Peripheral blood mononuclear cell (primary cell): ENCODE measurements around the genes ATP6V0D1, SLC12A4, DPEP3 and DPEP2.

DNA sequence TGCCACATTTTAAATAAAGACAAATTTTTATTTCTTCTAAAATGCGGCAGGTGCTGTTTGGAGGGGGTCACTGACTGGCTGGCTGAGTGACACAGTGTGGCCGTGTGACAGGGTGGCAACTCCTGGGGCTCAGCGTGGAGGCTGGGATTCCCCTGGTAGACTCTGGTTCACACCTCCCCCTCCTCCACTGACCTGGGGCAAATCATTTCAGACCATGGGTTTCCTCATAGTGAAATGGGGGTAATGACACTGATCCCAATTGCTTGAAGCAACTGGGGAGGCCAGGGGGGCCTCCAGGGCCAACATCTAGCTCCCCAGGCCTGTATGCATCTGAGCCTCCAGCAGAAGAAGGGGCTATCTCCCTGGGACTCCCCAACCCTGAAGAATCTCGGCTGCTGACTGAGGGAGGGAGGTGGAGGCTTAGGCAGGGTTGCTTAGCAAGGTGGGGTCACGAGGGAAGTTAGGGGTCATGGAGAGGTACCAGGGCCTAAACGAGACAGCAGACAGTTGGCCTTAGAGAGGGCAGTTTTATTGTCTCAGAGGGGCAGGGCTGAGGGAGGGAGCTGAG, 6.7 kb downstream of the HSD11B2 start:
- PRO-cap, 8 experiments, result peak in 2 of 8 experiments; most common minus-strand start position 161 of the sequence (in 1)

- PRO-cap, 8 experiments, result peak in 8 of 8 experiments; most common plus-strand start chr16:67481404 (in 6); most common minus-strand start chr16:67481145 (in 5)
Observed at GRCh38 chr16:67480747-67481628, at the start of gene ATP6V0D1. ATP6V0D1 (minus strand) TSS chr16:67481157.

GRCh38 chr16:67548565-67549142, 13.7 kb upstream of the CTCF start:
- PRO-cap, 8 experiments, result peak in 1 of 8 experiments; most common plus-strand start chr16:67548618 (in 1)

DNA sequence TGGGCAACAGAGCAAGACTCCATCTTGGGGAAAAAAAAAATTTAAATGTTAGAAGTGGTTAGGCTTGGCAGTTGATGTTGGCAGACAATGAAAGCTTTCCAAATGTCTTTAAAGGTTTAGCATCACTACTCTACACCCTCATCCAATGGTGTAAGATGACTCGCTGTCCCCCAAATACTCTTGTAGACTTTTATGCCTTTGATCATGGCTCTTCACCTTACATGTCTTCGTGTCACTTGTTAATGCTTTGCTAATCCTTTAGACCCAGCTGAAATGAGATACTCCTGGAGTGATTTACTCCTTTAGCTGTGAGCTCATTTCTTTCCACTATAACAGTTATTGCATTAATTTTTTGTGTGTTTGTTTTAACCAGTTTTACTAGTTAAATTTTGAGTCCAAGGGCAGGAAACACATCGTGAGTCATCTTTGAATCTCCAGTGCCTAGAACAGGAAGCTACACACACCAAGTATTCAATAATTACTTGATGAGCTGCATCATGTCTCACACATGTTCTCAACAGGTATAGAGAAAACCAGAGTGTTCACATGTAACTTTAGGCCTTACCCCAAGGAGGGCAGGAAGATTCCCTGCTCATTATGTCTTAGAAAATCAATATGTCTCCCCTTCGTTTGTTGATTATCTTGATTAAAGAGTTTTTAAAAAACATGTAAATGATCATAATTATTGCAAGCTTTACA, 6.5 kb upstream of the CTCF start:
- PRO-cap, 8 experiments, result no peak in any of the 8 experiments

DNA sequence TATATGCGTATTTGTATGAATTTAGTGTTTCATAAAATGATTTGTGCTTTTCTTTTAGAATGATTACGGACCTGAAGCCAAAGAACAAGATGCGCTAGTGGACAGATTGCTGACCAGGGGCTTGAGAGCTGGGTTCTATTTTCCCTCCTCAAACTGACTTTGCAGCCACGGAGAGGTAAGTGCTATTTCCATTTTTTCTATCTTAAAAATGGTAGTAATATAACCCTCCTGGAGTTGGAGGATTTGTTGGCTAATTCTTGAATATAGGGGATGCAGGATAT, 8.7 kb downstream of the CTCF start:
- PRO-cap, 8 experiments, result no peak in any of the 8 experiments

- PRO-cap, 8 experiments, result peak in 5 of 8 experiments; most common plus-strand start chr16:67661453 (in 1); most common minus-strand start chr16:67661457 (in 5)
Observed at GRCh38 chr16:67661187-67661748, 508 bp downstream of the PARD6A start.

- PRO-cap, 8 experiments, result no peak in any of the 8 experiments
Observed at GRCh38 chr16:67729790-67730345, 10.8 kb upstream of the GFOD2 start.

DNA sequence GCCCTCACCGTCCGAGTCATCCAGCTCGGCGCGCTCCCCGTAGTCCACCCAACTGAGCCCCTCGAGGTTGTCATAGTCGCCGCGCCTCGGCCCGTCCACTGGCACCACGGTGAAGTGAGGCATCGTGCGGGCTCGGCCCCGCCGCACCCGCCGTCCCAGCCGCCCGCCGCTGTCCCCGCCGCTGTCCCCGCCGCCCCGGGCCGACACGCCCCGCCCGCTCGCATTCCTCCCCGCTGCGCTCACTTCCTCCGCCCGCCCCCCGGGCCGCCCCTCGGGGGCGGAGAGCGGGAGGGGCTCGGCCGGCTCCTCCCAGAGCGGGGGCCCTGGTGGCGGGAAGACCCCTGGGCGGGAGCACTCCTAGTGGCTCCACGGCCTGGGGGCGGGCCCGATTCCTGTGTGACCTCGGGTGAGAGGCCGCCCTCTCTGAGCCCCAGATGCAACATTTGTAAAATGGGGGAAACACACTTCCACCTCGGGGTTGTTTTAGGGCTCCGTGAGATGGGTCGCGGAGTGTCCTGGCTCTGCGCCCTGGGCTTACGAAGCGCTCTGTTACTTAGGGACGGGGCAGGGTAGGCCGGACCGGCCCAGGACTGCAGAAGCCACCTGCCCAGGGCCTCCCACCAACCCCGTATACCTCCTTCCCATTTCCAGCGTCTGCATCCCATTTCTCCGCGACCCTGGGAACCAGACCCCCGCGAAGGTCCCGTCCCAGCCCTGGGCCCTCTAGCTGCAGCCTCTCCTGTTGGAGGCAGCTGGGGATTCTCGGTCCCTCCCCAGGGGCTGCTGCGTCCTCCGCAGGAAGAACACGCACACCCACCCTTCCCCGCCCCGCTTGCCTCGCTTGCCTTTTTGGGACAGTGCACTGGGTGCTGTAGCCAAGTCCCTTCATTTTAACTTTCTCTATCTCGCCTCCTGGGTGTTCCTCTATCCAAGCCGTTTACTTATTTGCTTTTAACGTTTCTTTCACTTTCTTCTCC, at the start of gene SLC12A4:
Gene SLC12A4, minus strand, starts transcription at position 207 of the 977 bp plus-strand sequence.
- PRO-cap, 8 experiments, result peak in 8 of 8 experiments; most common plus-strand start position 312 of the sequence (in 6); most common minus-strand start position 168 of the sequence (in 4)

DNA sequence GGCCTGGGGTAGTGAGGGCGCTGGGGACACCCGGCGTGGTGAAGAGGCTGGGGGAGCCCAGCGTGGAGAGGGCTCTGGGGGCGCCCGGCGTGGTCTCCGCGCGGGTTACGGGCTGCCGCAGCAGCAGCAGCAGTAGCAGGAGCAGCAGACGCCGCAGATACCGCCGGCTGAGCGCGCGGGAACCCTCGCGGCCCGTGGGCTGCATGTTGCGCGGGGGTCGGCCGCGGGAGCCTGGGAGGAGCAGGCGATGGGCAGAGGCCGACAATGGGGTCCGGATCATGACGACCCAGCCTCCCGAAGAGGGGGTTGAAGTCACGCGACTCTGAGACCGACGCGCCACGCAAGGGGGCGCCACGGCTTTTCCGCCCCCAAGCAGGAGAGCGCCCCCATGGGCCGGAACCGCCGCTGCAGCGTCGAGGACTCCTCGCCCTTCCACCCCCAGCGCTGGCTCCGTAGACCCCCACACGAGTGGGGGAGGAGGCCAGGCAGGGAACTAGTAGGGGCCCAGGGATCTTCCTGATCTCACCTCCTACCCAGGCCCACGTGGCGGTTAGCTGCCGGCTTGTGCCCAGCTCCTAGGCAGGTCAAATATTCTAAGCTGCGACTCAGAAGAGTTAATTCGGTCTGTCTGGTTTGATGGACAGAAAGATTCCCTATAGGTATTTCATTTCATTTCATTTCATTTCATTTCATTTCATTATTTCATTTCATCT, at the start of gene DPEP3:
Gene DPEP3, minus strand, starts transcription at position 324 of the 713 bp plus-strand sequence.
- PRO-cap, 8 experiments, result no peak in any of the 8 experiments

GRCh38 chr16:67994181-67994872, 5.0 kb downstream of the DPEP2 start:
- PRO-cap, 8 experiments, result peak in 2 of 8 experiments; most common minus-strand start chr16:67994578 (in 2)

GRCh38 chr16:67998615-67999912, at the start of gene DPEP2:
DPEP2 (minus strand) TSS chr16:67999484.
- PRO-cap, 8 experiments, result peak in 8 of 8 experiments; most common plus-strand start chr16:67999047 (in 8); most common minus-strand start chr16:67999461 (in 7)

DNA sequence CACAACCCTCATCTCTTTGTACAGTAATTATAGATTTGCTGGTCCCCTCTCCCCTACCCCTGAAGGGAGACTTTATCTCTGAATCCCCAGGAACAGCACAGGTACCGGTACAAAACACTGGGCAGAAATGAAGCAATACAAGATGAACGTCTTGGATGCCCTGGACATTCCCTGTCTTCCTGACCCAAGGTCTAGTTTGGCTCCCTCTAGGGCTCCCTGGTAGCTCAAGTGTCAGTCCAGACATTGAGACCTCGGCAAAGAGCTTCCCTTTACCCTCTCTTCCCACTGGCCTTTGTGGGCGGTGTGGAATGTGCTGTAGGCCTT, 1.4 kb upstream of the NFATC3 start:
- PRO-cap, 8 experiments, result no peak in any of the 8 experiments

- PRO-cap, 8 experiments, result no peak in any of the 8 experiments
Observed at GRCh38 chr16:68118982-68119475, 33.9 kb downstream of the NFATC3 start.

GRCh38 chr16:68231312-68232219, 4.4 kb downstream of the ESRP2 start:
- PRO-cap, 8 experiments, result no peak in any of the 8 experiments

DNA sequence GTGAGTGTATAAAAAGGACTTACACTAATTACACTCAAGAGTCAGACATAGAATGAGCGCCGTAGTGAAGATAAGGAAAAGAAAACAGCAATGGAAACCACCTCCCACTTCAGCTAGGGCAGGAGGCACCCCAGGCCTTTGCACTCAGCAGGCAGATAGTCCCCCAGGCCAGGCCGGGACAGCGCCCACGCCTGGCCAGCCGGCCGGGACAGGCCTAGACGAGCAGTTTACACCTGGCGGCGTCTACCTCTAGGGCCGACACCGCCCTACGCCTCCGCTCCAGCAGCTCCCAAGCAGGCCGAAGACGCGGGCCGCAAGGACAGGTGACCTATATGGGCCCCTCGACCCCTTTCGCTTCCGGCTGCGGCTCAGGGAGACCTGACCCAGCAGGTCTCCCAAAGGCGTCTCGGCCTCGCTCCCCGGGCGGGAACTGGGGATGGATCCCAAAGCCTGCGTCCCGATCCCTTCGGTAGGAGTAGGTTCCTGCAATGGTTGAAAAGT, 943 bp downstream of the ESRP2 start:
- PRO-cap, 8 experiments, result no peak in any of the 8 experiments

GRCh38 chr16:68247262-68248388, 2.5 kb downstream of the PLA2G15 start:
- PRO-cap, 8 experiments, result peak in 2 of 8 experiments; most common minus-strand start chr16:68247457 (in 1)

DNA sequence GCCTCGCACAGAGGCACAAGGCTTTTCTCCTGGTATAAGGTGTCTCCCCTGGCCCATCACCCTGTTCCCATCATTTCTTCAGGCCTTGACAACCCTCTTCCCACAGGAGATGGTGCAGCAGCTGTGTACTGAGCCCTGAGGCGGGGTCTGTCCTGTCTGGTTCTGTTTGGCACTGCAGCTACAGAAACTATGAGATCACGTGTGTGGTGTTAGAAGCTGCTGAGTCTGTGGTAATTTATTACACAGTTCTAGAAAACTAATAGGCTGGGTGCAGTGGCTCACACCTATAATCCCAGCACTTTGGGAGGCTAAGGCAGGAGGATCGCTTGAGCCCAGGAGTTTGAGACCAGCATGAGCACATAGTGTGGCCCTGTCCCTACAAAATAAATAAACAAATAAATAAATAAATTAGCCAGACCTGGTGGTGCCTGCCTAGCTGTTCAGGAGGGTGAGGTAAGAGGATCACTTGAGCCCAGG, 7.3 kb downstream of the PLA2G15 start:
- PRO-cap, 8 experiments, result no peak in any of the 8 experiments

GRCh38 chr16:68283531-68284516, 19.5 kb downstream of the SLC7A6 start:
- PRO-cap, 8 experiments, result no peak in any of the 8 experiments

- PRO-cap, 8 experiments, result no peak in any of the 8 experiments
Observed at GRCh38 chr16:68289624-68290666, 20.8 kb downstream of the SLC7A6OS start.

- PRO-cap, 8 experiments, result peak in 3 of 8 experiments; most common plus-strand start chr16:68311392 (in 2); most common minus-strand start chr16:68311290 (in 1)
Observed at GRCh38 chr16:68311213-68311695, 435 bp downstream of the PRMT7 start.